Sigmoid colon (tissue), 4 donors: ENCODE measurements around a stretch of chr3.

GRCh38 chr3:152159356-152159784 is 109.4 kb upstream of the MBNL1 start:
- PRO-cap = unidirectional peak, minus-strand start at chr3:152159516
- RAMPAGE, long total RNA, 4 experiments = no peak in any of the 4 experiments

DNA sequence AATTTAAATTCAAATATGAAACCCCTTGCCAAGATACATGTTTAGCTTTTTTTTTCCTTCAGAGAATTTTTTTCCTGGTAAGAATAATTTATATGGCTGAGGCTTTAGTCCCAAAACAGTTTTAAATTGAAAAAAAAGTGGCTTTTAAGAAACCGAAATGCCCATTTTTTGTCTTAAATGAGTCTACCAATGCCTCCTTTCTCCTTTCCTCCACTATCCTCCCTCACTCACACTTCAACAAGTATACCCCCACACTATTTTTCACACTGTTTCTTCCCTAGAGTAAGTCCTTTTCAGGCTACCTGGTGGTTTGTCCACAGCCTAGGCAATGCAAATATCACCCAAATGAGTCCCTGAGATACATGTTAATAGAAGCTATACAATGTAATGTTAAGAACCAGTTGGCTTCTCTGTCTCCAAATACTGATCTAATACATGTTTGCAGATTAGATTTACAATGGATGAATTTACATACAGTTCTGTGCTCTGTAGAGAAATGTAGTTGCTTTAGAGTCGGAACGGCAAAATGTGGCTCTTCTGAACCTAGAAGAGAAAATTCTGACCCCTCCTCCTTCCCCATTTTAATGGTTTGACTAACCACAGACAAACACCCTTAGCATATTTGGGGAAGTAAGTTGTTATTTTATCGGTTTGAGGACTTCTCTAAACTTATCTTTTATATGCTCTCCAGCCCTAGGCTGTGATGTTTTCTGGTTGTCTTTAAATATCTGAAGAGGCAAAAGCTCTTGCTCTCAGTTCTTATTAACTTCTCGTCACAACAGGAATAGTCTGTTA is 63.6 kb upstream of the MBNL1 start:
- PRO-cap = no peak
- RAMPAGE, long total RNA, 4 experiments = start-site peak on the minus strand in 1 of 4 experiments, centred at position 543 of the sequence, 8 reads per replicate

- PRO-cap = no peak
- RAMPAGE, long total RNA, 4 experiments = no peak in any of the 4 experiments
These were observed 25.3 kb upstream of the MBNL1 start for GRCh38 chr3:152243249-152243924.

GRCh38 chr3:152245404-152246292 is 23.1 kb upstream of the MBNL1 start:
- PRO-cap = no peak
- RAMPAGE, long total RNA, 4 experiments = no peak in any of the 4 experiments

DNA sequence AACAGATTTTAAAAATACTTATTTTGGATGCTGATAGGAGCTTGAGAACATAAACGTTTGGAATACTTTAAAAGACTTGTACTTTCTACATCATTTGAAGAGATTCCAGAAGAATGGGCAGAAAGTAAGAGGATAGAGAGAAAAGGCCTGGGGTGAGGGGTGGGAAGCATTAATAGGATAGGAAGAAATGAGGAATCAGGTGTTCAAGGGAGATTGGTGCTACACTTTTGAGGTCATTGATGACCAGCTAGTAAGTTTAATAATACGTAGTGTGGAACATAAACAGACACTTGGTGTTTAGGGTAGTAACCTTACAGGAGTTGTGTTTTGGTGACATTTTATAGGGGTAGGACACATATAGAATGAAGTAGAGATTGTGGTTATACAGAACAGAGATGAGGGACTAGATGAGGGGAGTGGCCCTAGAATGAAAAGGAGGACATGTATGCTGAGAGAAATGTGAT is 7.8 kb downstream of the MBNL1 start:
- PRO-cap = no peak
- RAMPAGE, long total RNA, 4 experiments = no peak in any of the 4 experiments

DNA sequence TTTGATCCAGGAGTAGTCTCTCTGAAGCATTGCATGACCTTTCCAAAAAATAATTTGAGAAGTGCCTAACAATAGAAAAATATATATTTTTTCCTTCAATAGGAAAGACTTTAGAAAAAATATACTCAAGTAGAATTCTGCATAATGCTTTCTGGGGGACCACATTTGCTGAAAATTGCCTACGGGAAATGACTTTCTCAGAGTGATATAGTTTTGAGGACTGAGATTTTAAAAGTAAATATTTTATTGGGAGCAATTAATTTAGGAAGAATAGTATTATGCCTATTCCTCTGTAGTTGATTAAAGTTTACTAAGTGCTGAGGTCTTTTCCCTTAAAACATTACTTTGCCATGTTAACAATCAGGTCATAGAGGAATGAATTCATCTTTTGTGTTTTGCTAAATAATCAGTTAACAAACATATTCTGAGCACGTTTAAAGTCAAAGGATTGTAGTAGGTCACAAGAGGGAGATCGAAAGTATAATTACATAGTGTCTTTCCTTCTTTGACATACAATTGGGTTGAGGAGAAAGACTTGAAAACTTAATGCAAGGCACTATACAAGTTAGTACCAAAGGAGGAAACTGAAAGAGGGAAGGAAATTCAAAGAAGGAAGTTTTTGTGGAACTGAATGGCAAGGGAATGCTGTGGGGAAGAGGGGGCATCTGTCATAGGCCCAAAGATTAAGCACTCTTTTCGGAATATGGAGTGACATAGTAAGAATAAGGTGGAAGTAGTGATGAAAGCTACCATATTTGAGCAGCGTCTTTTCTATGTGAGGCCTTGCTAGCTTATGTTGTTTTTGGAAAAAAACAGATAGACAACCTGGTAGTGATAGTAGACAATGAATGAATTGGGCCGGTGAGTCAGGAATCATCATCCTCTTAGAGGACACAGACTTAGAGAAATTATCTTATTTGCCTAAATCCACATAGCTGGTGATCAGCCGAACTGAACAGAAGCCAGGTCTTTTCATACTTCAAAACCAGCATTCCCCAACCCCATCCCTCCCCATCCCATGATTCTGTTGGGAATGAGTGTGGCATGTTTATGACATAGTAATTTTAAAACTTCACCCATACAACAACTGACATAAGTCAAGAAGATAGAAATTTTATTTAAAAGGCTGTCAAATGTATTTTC is 10.0 kb downstream of the MBNL1 start:
- PRO-cap = no peak
- RAMPAGE, long total RNA, 4 experiments = no peak in any of the 4 experiments

- PRO-cap = no peak
- RAMPAGE, long total RNA, 4 experiments = no peak in any of the 4 experiments
These were observed 54.0 kb downstream of the MBNL1 start for GRCh38 chr3:152322594-152323176.

DNA sequence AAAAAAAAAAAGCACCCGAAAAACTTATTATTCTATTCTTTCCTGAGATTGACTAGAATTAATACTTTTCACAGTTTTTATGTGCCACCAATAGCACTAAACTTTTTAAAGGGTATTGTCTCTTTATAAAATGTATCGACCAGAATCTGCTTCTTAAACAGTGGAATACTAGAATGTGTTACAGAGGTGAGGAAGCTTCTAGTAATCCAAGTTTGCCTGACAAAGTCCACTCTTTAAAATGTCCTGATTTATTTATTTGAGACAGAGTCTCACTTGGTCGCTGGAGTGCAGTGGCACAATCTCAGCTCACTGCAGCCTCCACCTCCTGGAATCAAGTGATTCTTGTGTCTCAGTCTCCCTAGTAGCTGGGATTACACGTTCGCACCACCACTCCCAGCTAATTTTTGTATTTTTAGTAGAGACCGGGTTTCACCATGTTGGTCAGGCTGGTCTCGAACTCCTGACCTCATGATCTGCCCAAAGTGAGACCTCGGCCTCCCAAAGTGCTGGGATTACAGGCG is 87.6 kb downstream of the MBNL1 start:
- PRO-cap = no peak
- RAMPAGE, long total RNA, 4 experiments = no peak in any of the 4 experiments

GRCh38 chr3:152650223-152650645 is 184.7 kb upstream of the P2RY1 start:
- PRO-cap = no peak
- RAMPAGE, long total RNA, 4 experiments = no peak in any of the 4 experiments

- PRO-cap = no peak
- RAMPAGE, long total RNA, 4 experiments = no peak in any of the 4 experiments
These were observed 110.5 kb upstream of the RAP2B start for GRCh38 chr3:153051352-153052001.

GRCh38 chr3:153285838-153286637 is 124.0 kb downstream of the RAP2B start:
- PRO-cap = no peak
- RAMPAGE, long total RNA, 4 experiments = no peak in any of the 4 experiments

DNA sequence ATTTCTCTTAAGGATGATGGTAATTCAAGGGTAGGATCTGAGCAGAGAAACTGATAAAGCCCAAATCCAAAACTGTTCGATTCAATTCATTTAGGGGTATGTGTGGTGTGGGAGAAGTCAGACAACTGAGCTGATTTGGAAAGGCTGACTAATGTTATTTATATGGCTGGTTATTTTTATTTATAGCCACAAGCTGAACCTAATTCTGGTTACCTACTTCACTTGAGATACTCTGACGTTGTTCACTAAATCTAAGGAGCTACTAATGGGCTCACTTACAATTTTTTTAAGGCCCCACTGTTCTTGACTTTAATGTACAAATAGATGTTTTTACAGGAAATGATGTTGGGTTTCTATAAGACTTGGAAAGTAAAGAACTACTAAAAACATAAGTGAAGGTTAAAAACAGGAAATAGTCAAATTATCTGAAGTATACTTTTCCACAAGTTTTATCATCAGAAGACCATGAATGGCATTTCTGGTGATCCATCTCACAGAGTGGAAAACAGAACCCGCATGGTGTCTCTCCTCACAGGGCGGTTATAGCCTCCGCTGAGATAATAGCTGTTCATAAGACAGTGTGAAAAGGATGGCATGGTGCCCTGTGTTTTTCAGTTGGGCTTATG is 462.2 kb downstream of the RAP2B start:
- PRO-cap = no peak
- RAMPAGE, long total RNA, 4 experiments = no peak in any of the 4 experiments

- PRO-cap = no peak
- RAMPAGE, long total RNA, 4 experiments = no peak in any of the 4 experiments
These were observed 478.7 kb downstream of the RAP2B start for GRCh38 chr3:153640531-153641387.

- PRO-cap = no peak
- RAMPAGE, long total RNA, 4 experiments = no peak in any of the 4 experiments
These were observed 4.7 kb downstream of the ARHGEF26 start for GRCh38 chr3:154125694-154126545.

- PRO-cap = no peak
- RAMPAGE, long total RNA, 4 experiments = no peak in any of the 4 experiments
These were observed 61.0 kb downstream of the STRIT1 start for GRCh38 chr3:155232397-155232936.

DNA sequence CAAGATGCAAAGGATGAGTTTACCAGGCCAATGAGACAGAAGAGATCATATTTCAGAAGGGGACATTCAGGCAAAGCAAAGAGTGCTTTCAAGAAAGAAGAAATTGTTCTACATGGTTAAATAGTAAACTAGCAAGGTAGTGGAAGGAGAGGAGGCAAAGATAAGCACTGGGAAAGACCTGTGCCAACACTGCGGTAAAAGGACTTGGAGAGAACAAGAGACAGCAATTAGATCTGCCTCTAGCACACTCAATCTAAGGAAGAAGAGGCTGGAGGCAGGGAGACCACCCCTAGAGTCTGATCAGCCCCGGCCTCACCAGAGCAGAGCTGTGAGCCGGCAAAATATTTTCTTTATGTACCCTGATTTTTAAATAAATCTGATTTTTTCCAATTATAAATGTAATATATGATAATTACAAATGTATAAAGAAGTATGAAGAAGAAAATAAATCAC is 79.5 kb downstream of the PLCH1 start:
- PRO-cap = no peak
- RAMPAGE, long total RNA, 4 experiments = no peak in any of the 4 experiments

GRCh38 chr3:155853078-155853730 is 1.0 kb downstream of the SLC33A1 start:
- PRO-cap = no peak
- RAMPAGE, long total RNA, 4 experiments = no peak in any of the 4 experiments

DNA sequence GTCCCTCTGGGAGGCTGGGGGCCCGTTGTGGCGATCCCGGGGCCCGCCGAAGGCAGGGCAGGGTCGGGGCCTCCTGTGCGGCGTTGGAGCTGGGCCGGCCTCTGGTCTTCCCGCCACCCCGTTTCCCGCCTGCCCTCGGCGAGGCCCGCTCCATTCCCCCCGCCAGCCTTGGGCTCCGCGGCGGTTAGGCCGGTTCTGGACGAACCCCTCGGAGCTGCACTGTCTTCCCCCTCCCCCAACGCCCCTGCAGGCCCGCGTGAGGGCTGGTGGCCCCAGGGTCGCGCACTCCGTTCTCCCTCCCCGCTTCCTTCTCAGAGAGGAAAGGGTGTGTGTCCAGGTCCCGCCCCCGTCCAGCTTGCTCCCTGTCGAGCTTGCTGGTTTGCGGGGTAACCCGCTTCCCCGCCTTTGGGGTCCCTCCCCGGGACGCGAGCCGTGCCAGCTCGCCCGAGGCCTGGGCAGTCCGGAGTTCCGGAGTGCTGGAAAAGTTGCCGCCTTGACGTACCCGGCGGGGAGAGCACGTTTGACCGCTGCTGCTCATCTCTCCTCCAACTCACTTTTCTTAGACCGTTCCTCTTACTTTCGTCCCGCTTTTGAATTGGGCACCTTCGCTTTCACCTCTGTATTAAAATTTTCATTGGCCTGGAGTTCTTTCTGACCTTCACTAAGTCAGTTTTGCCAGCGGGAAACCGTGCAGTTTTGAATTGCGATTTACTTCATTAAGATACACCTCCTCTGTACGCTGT is 1.0 kb downstream of the GMPS start:
- PRO-cap = no peak
- RAMPAGE, long total RNA, 4 experiments = no peak in any of the 4 experiments

- PRO-cap = no peak
- RAMPAGE, long total RNA, 4 experiments = no peak in any of the 4 experiments
These were observed 35.3 kb downstream of the GMPS start for GRCh38 chr3:155905585-155906355.

GRCh38 chr3:156160596-156161038 is 40.2 kb downstream of the KCNAB1 start:
- PRO-cap = no peak
- RAMPAGE, long total RNA, 4 experiments = no peak in any of the 4 experiments